RPMI7951 (cell line): ENCODE measurements around a stretch of chr5.

DNA sequence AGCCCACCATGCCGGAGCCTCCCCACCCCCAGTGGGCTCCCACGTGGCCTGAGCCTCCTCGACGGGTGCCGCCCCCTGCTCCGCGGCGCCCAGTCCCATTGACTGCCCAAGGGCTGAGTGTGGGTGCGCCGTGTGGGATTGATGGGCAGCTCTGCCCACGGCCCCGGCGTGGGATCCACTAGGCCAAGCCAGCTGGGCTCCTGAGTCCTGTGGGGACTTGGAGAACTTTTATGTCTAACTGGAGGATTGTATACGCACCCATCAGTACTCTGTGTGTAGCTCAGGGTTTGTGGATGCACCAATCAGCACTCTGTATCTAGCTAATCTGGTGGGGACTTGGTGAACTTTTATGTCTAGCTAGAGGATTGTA is 30.1 kb upstream of the FCHO2 start:
- RAMPAGE, long total RNA = no peak

GRCh38 chr5:73213246-73214081 is 40.5 kb downstream of the TMEM174 start:
- RAMPAGE, long total RNA = no peak

DNA sequence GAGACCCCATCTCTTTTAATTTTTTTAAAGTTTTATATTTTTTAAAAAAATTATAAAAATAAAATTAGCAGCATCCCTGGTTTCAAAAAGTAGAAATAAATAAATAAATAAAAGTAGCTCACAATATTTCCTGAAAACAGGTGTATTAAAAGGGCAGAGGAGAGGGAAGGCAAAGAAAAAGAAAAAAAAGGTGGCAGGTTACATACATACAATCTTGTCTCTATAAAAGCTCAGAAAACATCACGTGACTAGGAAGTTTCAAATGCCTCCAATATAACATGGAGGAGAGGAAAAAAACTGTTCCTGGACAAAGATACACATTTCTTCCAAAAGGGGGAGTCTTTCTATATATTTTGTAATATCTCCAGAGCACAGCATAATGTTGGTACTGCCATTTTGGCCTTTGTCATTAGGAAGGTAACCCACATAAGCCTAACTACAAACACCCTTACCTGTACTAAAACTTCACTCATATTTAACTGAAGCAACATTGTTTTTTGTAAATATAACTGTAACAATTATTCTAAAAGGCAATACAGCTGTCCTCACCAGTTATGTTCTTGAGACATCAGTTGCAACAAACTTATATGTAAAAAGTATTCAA is 1.3 kb upstream of the BTF3 start:
- RAMPAGE, long total RNA = no peak

- RAMPAGE, long total RNA = no peak
These were observed 15.7 kb downstream of the BTF3 start for GRCh38 chr5:73513963-73514308.

DNA sequence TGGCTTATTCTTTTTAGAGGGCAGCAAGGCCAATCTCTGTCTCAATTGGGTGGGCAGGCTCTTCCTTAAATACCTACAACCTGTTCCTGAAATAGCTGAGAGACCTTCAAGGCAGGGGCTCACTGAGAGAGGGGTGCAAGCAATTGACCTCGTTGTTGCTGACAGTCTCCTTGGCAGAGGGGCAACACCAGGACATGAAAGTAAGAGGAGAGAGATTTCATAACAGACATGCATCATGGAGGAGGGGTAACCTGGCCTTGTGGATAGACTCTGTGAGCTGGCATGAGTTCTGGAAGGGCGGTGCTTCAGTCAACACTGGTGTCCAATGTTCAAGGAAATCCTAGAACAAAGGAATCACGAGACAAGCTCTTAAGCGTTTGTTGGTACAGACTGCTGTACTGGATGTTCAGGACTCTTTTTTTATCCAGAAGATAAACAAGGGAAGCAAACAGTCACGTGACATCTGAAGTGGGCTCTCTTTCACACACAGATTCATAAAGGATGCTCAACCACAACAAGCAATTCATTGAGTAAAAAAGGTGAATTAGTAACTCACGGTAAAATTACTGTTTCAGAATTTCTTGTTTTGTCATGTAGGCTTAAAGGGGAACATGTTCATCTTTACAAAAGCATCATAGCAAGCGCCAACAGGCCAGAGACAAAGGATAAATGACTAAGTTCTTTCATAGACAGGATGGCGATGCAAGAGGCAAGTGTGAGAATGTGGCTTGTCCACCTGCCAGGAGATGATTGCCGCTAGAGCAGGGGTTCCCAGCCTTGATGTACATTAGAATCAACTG is 20.8 kb downstream of the ANKRA2 start:
- RAMPAGE, long total RNA = no peak

DNA sequence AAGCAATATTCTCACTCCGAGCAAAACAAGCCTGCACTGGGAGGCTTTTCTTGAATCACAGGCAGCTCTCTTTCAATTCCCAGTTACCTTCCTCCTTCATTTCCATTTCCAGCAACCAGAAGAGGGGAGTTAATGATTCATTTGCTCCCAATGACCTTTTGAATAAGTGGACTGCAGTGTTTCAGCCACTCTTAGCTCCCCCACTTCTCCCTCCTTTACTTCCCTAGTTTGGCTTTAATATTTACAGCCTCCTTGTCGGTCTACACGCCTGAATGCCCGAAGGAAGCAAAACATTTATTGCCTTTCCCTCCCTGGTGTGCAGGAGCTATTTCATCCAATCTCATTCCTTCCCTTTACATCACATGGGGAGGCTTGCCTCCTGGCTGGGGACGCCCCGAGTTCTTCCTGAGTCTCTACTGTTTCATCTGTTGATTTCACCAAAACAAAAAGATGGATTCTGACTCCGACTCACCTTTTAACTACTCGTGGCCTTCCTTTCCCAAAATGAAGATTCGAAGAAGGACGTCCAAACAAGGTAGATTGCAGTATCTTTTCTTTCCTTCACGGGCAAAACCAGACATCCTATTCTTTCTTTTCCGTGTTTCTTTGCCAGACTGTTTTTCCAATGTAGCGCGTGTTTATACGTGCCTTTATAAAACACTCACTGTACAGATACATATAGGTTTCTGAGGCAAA is 187.3 kb downstream of the ARHGEF28 start:
- RAMPAGE, long total RNA = no peak

DNA sequence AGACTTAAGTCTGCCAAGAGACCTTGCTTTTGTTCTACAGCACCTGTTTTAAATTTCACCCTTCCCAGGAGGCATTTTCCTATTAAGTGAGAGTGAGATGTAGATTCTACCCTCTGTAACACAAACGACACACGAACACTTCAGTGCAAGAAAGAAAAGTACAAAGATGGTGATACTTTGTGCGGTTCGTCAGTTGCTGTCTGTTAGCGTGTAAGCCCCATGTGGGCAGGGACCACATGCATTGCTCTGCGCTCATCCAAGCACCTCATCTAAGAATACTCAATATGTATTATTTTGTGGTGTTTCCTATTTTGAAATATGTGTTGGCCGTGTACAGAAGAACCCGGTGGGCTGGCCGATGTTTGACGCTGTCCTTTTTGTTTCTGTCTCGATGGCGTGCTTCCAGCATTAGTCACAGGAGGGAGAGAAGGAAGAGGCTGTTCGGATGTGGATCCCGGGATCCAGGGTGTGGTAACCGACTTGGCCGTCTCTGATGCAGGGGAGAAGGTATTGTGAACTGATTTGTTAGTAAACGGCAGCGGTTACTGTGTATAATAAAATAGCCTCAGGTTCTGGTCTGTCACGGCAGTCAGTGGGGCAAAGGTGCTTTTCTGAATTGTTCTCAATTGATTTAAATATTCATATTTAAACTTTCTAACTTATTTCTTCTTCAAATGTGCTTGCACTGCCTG is 274.9 kb downstream of the ARHGEF28 start:
- RAMPAGE, long total RNA = no peak

GRCh38 chr5:74394777-74395141 is 245.8 kb downstream of the ENC1 start:
- RAMPAGE, long total RNA = no peak

- RAMPAGE, long total RNA = no peak
These were observed 61.4 kb downstream of the ENC1 start for GRCh38 chr5:74579030-74579667.

GRCh38 chr5:74630374-74630967 is 10.1 kb downstream of the ENC1 start:
- RAMPAGE, long total RNA = no peak

- RAMPAGE, long total RNA = no peak
These were observed 8.7 kb downstream of the ENC1 start for GRCh38 chr5:74631567-74632480.

DNA sequence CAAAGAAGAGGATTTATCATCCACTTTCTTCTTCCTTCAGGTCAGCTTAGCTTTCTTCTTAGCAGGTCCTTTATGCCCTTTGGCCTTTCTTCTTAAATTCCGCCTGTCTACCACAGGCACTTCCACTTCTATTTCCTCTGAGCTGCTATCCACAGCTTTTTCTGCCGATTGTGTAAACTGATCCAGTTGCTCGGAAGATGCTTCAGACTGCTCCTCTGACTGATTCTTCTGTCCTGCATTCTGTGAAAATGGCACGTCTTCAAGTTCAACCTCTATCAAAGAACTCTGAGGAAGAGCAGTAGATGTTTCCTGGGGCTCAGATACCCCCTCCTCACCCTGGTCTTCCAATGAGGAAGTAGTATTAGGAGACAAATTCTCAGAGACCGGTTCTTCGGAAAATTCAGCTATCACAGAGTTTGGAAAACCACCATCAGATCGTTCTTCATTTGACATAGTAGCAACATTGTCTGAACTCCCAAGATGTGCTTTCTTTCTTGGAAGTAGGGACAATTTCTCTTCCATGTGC is 14.4 kb downstream of the NSA2 start:
- RAMPAGE, long total RNA = no peak

DNA sequence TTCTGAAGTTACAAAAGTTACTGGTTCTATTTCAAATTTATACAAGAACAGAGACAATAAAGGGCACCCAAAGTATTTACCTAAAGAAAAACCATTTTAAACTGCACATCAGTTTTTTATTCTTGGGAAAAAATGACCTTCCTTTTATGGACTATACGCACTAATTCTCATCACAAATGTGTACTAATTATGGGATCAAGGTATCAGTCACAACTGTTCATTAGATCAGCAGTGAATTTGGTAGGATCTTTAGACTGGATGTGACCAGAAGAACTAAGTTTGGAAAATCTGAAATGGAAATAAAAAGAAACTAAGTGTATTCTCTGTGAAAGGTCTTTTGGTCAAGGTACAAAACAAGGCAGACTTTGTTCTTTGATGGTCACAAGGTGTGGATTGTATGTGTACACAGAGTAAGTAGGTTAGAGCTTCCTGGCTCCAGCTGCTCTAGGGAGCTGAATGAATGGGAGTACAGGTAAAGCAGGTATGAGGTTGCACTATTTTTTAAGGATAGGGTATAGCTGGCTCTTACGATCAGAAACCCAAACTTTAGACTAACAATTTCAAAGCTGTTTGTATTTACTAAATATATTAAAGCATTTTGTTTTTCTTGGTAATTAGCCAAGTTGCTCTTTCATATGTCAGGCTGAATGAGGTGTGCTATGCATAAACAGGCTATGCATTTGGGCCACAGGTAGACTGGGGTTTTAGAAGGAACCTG is 32.7 kb downstream of the FAM169A start:
- RAMPAGE, long total RNA = no peak

- RAMPAGE, long total RNA = no peak
These were observed 3.4 kb upstream of the GCNT4 start for GRCh38 chr5:75055500-75056404.

- RAMPAGE, long total RNA = no peak
These were observed 2.8 kb upstream of the HMGCR start for GRCh38 chr5:75334226-75334661.

GRCh38 chr5:75509945-75510321 is 1.5 kb downstream of the CERT1 start:
- RAMPAGE, long total RNA = no peak

DNA sequence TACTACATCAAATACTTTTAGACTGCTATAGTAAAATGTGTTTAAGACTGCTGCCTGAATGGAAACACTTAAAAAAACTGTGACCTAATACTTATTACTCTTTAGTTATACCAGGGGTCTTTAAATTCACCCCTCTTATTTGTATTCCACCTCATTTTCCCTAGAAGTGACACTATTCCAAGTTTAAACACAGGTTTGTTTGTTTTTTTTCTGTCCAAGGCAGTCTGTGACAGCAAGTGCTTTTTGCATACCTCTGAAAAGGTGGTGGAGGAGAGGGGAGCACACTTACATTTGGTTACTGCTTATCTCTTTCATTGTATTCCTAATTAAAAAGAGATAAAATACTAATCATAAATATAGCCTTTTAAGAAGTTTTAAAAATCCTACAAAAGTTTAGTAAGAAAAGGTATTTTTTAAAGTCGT is 36.7 kb upstream of the ANKDD1B start:
- RAMPAGE, long total RNA = no peak

DNA sequence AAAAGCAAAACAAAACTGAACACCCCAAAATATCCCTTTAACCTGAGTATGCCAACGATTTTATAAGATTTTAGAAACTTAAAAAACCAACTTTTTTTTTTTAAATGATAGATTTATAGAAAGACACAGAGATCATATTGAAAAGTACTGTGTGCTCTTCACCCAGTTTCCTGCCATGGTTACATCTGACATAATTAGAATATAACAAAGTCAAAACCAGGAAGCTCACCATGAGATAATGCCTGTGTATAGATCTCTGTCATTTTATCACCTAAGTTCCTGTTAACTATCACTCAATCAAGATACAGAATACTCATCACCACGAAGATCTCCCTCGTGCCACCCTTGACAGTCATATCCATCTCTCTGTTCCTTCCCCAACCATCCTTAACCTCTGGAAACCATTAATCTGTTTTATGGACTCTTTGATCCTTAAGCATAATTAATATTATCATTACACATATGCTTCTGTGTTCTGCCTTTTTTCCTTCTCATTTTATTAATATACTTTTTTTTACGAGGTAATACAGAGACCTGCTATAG is 39.1 kb downstream of the POC5 start:
- RAMPAGE, long total RNA = no peak

DNA sequence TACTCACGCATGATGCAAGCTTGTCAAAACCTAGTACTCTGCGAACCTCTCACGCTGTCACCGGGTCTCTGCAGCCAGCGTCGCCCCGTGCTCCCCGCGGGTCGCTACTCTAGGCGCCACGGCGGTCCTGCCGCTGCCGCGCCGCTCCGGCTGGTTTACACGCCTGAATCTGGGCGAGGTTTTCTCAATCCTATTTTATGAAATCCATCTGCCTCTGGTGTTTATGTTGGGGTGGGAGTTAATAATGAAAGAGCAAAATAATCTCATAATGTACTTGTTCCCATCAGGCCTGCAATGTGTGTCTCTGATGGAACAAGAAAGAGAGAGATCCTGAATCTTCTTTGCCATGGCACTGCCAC is 91.0 kb downstream of the SV2C start:
- RAMPAGE, long total RNA = no peak

DNA sequence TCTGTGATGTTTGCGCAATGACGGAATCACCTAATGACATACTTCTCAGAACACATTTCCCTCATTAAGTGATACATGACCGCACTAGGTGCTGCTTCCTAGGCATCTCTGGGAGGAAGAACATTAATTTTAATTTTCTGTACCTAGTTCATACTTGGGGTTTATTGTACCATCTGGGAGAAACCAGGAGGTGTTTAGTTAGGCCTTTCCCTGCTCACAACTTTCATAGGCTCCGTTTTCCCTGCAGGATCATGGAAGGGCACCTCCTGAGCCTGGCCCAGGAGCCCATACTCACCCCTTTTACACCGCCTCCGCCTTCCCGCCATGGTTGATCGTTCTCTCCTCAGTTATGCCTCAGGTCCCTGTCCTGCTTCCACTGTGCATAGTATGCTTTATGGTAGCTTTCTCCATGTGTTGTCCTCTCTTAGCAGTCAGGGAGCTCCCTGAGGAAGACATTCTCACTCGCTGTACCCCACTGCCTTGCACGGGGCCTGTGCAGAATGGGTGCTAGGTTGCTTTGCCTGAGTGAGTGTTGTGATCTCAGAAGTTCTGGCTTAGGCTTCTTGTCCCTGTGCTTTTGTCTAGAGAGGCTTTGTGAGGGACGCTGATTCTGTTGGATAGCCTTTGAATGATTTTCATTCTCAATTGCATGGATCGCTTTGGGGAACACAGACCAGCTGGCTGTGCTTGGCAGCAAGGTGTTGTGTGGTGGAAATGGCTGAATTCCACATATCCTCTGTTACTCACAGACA is 75.9 kb downstream of the IQGAP2 start:
- RAMPAGE, long total RNA = no peak